AG04450 (cell line): Measurements from ENCODE around the gene WDR89.

DNA sequence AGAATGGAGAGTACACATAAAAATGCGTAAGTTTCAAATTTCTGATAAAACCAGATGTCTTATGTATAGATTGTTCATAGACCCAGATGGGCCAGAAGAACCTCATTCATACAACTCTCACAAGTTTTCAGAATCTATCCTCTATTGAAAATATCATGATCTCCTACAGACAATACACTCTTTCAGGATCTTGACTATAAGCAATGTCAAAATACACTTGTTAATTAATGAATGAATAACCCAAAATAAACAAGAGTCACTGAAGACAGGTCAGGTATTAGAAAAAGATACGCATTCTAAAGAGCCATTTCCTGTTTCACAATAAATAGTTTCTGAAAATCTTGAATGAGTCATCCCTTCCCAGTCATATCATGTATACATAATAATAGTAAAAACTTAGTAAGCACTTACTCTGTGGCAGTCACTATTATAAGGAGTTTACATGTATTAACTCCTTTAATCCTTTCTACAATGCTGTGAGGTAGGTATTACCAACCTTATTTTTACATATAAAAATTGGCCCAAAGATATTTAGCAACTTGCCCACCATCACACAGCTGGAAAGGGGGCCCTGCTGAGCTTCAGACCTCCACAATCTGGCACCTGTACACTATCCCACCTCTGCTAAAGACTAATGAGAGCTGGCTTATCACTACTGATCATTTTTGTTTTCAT is 71.9 kb downstream of the PPP2R5E start:
- CAGE, long polyA plus RNA: no peak
- RRBS: no CpG with 5 or more reads among the region's 2 CpGs

DNA sequence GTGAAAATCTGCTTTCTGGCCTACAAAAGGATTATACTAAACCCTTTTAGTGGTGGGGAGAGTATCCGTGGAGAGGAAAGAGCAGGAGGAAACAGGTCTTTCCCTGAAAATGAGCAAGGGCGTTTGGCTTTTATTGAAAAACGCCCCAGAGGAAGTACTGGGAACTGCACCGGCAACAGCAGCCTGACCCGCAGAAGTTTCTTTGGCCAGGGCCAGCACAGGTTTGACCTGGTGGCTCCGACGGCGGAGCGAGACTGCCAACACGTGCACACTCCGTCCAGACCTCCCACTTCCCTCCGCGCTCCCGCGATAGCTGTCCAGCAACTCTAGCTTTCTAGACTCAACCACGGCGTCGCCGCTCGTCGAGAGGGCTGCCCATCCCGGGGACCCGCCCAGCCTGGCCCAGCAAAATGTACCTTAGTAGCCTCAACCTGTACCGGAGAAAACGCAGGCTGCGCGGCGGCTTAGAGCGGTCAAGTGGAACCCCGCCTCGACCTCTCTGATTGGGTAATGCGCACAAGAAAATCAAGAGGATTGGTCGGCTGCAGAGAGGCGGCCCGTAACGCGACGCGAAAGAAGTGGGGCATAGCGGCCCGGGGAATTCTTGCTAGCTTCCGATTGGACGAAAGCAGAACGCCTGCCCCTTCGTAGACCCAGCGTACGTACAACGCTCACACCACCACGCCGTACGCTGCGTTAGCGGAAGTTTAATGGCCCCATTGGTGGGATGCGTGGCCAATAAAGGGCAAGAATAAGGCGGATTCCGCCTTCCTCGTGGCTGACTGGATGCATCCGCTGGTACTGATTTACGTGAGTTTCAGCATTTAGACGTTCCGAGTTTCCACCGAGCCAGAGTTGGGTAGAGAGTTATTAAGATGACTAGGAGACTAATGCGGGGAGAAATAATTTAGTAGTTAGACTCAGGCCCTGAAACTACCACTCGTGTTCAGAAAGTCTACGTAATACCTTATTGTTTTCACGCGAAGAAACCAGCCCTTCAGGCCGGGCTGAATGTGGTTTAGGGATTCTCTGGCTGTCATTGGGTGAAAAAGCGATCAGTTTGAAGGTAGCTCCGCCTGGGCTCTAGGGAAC is at the start of gene WDR89:
WDR89 (minus strand) TSS at position 484 of the 1,092 bp plus-strand sequence.
- CAGE, long polyA plus RNA: start-site peak on the minus strand centred at position 462 of the sequence, 59 bp wide, 82 and 181 reads in 2 replicates
- RRBS: 2% methylated on average over 6 of the region's 70 CpGs

- CAGE, long polyA plus RNA: no peak
- RRBS: no CpG with 5 or more reads among the region's 9 CpGs
These were observed 18.3 kb upstream of the SGPP1 start for GRCh38 chr14:63745975-63746811.

DNA sequence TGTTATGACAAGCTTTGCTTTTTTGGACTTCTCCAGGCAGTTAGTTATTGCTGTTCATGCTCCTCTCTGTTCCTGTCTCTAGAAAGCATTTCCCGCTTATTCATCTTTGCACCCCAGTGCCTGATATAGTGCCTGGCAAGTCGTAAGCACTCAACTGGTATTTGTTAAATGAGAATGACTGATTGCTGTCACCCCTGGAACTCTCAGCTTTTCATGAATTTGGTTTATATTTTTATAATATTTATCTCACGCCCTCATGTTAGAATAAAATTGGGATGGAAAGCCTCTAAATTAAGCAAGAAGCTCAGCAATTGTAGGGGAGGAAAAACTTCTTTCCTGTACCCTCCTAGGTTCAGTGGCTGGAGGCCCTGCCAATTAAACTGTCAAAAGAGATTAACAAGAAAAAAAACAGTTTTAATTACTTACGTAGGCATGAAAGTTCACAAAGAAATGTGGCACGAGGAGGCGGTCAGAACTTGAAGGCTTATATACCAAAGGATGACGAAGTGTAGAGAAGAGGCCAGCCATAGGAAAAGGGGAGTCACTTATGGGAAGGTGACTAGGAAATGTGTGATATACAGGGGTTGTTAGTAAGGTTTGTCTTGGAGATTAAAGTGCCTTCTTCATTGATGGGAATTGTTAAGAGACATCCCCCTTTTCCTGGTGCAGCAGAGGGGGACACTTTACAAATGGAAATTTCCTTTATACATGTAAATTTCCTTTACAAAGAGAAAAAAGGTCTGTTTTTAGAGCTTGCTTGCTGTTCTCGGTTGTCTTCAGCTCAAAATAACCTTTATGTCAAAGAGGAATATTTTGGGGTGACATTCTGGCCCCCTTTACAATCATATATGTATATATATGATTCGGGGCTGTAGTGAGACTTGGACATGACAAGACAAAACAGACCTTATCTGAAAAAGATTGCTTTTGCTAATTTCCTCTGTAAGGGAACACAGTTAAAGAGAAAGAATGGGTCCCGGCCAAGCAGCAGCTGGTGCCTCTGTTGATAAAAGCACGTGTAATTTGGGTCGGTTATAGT is 38.3 kb downstream of the SYNE2 start:
- CAGE, long polyA plus RNA: no peak
- RRBS: no CpG with 5 or more reads among the region's 12 CpGs

DNA sequence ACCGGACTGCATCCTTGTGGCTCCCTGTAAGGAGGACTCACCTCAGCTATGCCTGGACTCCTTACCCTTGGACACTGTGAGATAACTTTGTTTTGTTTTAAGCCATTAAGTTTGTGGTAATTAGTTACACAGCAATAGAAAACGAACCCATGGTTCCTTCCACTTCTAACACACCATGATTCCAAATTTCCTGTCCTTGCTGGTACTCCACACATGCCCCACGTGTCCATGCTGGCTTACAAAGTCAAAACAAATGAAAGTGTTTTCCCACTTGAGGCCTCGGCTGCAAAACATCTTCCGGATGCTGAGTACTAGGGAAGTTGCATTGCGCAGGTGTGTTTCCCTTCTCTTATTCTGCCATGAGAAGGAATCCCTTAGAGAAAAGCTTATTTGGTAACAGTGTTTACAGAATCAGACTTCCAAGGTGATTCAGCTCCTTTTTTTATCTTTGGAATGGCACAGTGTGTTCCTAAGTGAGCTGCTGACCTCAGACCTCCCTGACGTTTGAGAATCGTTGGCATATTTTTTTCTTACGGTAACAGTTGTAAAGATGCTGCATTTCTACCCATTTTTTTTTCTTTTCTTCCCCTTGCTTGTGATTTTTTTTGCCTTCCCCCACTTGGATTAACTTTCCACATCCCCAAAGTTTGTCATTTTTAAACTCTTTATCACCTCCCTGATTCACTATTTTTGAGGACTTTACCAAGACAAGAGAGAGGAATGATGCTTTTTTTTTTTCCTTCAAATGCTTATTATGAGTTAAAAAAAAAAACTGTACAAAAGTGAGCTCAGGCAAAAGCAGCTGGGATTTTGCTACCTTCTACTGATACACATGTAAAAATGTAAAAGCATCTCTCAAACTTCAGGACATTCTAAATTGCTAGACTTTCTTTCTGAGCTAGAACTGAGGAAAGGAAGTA is 211.3 kb downstream of the ESR2 start:
- CAGE, long polyA plus RNA: no peak
- RRBS: no CpG with 5 or more reads among the region's 9 CpGs

DNA sequence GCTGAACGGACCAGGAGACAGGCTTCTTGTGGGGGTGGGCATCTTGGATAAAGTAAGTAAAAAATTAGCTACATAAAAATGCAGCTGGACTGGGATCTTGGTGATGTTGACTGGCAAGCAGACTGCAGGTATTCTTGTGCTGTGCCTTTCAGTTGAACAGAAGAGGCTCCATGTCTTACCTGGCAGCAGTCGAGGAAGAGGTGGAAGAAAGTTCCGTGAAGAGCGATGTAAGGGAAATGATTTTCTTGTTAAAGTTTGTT is 195.6 kb downstream of the ESR2 start:
- CAGE, long polyA plus RNA: no peak
- RRBS: no CpG with 5 or more reads among the region's 4 CpGs

DNA sequence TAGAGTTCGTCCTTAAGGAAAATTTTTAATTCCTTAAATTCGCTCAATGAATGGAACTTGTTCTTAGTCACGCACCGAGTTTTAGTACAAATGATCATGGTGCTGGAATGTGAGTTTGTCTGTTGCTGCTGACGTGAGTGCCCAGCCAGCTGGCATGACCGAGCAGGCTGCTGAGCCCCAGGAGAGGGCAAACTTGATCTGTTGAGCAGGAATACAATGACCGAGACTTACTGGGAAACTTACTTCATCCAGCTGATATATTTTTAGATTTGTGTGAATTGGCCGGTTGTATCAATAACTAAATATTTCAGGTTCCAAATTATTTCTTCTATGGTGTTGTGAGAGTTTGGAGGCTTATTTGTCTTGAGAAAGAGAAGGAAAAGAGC is 176.1 kb downstream of the ESR2 start:
- CAGE, long polyA plus RNA: no peak
- RRBS: no CpG with 5 or more reads among the region's 8 CpGs

- CAGE, long polyA plus RNA: no peak
- RRBS: no CpG with 5 or more reads among the region's 2 CpGs
These were observed 100.4 kb downstream of the ESR2 start for GRCh38 chr14:64193699-64194176.

DNA sequence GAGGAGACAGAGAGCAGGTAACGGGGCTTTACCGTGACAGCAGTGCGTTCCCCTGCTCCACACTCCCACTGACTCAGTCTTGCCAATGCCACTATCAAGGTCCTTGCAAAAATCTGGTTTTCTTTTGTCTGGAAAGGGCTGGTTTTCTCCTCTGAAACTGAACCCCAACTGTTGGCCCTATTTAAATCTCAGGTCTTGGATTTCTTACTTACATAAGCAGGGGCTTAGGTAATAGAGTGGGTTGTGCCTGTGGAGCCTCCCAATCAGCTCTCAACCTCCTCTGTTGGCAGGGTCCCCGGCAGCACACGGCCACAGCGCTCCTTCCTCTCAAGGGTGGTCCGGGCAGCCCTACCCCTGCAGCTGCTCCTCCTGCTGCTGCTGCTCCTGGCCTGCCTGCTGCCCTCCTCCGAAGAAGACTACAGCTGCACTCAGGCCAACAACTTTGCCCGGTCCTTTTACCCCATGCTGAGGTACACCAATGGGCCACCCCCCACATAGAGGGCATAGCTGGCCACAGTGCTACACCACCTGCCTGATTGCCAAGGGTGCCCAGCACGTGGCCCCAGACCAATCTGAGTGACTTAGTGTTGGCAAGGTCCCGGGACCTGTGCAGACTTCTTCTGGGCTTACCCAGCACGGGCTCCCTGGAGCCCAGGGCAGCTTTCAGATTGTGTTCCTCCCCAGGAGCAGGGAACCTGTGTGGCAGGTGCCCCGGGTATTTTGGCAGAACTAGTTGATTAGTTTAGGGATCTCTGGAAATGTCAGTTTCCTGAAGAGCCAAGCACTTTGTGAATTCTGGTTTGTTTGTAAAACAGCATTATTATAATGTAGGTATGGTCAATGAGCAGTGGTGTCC is 68.9 kb downstream of the ESR2 start:
- CAGE, long polyA plus RNA: no peak
- RRBS: 79% methylated on average over 6 of the region's 13 CpGs

GRCh38 chr14:64391365-64391842 is 3.3 kb downstream of the MTHFD1 start:
- CAGE, long polyA plus RNA: no peak
- RRBS: no CpG with 5 or more reads among the region's 7 CpGs

DNA sequence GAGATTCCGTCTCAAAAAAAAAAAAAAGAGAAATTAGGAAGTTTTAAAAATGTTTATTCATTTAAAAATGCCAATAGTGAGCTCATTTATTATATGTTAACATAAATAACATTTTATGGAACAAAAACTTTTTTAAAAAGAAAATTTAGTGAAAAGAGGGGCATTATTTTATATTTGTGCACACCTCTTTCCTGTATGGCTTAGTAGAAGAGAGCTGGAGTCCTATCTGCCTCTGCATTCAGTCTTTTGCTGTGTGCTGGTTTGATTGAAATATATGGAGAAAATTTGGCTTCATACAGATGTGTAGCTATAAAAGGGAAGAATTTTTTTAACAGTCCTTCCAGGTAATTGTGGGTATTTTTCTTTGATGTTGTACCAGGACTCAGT is 13.5 kb downstream of the MTHFD1 start:
- CAGE, long polyA plus RNA: no peak
- RRBS: no CpG with 5 or more reads among the region's 1 CpG

DNA sequence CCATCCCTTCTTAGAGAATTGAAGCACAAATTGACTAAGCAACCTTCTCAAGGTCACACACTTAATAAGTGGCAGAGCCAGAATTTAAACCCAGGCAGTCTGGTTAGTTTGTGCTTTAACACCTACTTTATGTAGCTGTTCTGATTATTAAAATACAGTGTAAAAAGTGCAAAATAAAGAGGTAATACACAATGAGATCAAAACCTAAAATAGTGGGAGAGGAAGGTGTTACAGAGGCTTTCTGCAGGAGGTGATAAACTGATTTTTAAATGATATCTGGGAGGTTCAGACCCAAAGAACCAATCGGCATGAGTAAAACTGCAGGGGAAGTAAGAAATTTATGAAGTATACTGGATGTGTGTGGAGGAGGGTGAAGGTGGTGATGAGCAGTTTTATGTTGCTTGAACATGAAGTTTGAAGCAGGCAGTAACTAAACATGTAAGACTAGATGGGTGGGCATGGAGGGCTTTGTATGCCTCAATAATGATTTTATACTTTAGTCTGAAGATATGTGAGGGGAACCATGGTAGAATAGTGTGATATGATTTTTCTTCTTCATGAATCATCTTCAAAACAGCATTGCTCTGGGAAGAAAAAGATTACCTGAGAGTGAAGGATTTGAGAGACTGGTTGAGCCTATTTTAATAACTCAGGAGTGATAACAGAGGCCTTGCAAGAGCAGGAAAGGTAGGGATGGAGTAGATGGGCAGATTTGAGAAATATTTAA is 5.8 kb downstream of the ZBTB1 start:
- CAGE, long polyA plus RNA: no peak
- RRBS: no CpG with 5 or more reads among the region's 1 CpG

GRCh38 chr14:64541435-64541936 is 945 bp downstream of the HSPA2 start:
- CAGE, long polyA plus RNA: no peak
- RRBS: no CpG with 5 or more reads among the region's 50 CpGs

- CAGE, long polyA plus RNA: no peak
- RRBS: no CpG with 5 or more reads among the region's 4 CpGs
These were observed 23.4 kb downstream of the PPP1R36 start for GRCh38 chr14:64573235-64573540.

GRCh38 chr14:64654203-64654958 is 49.8 kb upstream of the PLEKHG3 start:
- CAGE, long polyA plus RNA: no peak
- RRBS: no CpG with 5 or more reads among the region's 5 CpGs

DNA sequence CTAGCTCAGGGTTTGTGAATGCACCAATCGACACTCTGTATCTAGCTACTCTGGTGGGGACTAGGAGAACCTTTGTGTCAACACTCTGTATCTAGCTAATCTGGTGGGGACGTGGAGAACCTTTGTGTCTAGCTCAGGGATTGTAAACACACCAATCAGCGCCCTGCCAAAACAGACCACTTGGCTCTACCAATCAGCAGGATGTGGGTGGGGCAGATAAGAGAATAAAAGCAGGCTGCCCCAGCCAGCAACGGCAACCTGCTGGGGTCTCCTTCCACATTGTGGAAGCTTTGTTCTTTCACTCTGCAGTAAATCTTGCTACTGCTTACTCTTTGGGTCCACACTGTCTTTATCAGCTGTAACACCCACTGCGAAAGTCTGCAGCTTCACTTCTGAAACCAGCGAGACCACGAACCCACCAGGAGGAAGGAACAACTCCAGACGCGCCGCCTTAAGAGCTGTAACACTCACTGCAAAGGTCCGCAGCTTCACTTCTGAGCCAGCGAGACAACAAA is 45.5 kb upstream of the PLEKHG3 start:
- CAGE, long polyA plus RNA: no peak
- RRBS: no CpG with 5 or more reads among the region's 12 CpGs

- CAGE, long polyA plus RNA: no peak
- RRBS: no CpG with 5 or more reads among the region's 17 CpGs
These were observed 17.4 kb downstream of the PLEKHG3 start for GRCh38 chr14:64721320-64722282.

- CAGE, long polyA plus RNA: no peak
- RRBS: no CpG with 5 or more reads among the region's 17 CpGs
These were observed 42.0 kb downstream of the PLEKHG3 start for GRCh38 chr14:64745726-64747050.

- CAGE, long polyA plus RNA: no peak
- RRBS: no CpG with 5 or more reads among the region's 1 CpG
These were observed 81.0 kb downstream of the PLEKHG3 start for GRCh38 chr14:64785202-64785570.

DNA sequence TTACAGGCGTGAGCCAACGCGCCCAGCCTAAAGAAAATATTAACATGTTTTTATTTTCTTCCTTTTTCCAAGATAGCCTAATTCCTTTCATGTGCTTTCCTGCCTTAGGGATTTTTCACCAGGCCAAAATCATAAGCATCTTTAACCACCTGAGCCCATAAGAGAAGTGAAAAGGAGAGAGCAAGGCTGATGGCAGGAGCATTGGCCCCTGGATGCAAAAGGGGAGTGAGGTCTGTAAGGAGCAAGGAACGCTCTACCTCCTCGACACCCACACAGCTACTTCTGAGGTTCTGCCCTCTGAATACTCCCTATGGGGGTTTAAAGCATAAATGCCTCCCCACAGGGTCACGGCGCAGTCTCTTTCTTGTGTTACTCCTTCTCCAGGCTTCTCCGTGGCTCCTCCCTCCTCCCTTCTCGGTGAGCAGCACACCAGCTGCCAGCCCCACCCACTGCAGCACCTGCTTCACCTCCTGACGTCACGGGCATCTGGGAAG is 67.4 kb downstream of the SPTB start:
- CAGE, long polyA plus RNA: no peak
- RRBS: no CpG with 5 or more reads among the region's 11 CpGs